HCT116 (cell line): ENCODE measurements around the genes PLS1 and HPS3.

DNA sequence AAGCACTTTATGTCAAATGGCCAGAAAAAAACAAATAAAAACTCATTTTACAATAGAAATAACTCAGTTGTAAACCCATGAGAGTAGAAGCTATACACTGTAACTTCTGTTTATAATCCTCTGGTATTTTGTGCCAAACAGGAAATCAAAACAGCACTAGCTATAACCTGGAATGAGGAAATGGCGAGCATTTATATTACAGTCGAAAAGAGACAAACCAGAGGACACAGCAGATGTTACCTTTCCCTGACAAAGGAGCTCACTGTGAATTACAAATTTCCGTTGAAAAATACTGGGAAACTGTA is 10.3 kb downstream of the GK5 start:
- RRBS, result no CpG with 5 or more reads among the region's 3 CpGs

DNA sequence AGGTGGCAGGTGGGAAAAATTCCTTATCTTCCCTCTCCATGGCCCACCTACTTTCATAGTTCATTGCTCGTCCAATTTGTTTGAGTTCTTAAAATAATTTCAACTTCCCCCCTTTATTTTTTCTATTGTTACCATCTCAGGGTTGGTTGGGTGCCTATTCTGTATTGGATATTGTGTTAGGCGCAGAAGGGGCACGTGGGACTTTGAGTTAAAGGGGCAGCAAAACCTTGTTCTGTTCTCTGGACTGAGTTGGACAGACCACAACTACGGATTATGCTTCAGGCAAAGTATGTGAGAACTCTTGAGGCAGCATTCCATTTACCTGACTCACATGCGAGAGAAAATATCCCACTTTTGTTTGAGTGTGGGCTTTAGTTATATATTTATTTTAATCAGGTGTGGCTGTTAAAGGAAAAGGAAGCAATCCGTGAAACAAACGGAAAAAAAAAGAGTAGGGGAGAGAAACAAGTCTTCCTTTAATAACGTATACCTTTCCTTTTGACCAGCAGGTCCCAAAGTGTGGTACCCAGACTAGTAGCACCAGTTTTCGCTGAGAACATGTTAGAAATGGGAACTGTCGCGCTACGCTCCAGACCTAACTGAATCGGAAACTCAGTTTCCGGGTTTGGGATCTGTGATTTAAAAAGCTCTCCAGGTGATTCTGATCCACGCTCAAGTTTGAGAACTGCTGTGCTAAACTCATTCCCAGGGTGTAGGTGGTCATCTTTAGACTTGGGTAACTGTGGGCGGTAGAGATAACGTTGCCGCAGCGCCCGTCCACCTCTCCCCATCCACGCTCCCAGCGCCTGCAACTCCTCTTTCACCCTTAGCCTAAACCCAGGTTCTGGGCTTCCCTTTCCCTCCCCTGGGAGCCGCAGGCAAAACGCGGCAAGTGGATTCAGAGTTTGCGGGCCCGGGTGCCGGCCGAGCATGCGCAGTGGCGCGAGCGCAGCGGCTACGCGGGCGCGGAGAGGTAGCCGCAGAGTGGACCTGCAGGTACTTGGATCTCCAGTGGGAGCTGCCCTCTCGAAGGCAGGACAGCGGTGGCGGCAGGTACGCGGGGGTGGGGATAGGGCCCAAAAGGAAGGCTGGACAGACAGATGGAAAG is at the start of gene PLS1:
PLS1 (plus strand) TSS at position 937 of the 1,108 bp plus-strand sequence.
- RRBS, result no CpG with 5 or more reads among the region's 44 CpGs

DNA sequence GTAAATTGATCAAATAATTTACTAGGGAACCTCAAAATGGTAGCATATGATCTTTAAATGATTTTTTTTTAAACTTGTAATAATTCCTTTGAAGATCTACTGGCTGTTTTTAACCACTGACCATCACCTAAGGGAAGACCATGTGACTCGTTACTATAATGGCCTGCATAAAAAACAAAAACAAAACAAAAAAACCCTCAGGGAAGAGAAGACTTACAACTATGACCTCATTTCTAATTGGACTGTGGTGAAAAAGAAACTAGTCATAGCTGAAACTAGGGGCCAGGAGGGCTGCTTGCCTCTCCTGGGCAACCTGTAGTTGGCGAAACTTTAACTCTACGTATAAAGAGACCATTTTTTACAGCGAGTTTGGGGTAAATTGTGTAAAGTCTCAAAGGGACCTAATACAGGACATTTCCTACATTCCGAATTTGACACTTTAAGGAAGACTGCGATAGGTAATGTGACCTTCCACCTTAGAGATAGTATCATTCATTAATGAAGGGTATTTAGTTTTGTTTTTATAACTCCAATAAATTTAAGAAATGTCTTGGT is 22.9 kb downstream of the PAQR9 start:
- RRBS, result no CpG with 5 or more reads among the region's 6 CpGs

DNA sequence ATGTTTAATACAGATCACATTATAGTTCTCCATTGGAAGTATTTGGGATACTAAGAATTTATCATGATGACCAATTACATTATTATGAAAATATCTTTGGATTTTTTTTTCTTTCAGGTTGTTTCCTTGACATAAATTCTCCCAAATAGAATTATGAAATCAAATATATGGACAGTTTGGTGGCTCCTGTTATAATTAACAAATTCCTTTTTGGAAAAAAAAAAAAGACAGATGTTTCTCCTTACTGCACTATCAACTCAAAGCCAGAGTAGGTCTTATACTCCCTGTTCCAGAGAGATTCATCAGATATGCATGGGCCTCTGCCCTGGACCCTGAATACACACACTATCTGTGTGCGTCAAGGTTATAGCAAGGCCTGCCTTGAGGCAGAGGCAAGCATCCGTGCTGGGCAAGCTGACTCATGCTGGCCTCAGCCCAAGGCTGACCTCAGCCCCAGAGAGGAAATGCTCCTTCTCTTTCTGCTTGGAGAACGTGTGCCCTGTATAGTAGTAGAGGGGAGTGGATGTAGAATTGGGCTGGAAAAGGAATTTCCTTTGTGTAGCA is 13.0 kb upstream of the PAQR9 start:
- RRBS, result no CpG with 5 or more reads among the region's 3 CpGs

- RRBS, result no CpG with 5 or more reads among the region's 5 CpGs
Measured at GRCh38 chr3:143066112-143066680, 53.4 kb upstream of the CHST2 start.

DNA sequence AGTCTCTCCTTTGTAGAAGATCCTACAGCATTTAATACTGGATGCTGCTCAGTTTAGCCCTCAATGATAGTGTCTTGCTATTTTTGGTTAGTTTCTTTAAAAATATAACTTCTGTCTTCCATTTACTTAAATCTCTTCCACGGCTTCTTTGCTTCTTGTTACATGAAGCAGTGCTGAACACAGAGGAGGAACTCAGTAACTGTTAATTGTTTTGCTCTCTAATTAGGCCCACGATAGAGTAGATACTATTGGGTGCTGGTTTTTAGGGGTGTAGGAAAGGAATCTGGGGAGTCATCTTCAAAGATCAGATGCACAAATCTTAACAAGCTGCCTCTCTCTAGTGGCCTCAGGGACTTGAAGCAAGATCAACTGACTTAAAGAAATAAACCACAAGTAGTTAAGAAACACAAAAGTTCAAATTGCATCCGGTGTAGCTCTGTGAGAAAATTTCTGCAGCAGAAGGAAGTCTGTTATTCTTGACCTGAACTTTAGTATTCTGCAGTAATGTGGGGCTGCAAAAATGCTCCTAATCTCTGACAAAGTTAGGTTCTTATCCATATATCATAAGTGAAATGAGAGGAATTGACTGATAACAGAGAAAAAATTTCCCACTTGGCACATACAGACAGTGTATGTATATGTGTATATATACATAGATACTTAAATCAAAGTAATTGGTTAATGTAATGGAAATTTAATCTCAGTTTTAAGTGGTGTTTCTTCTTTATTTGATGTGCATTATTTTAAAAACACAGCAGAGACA is 51.7 kb downstream of the CHST2 start:
- RRBS, result no CpG with 5 or more reads among the region's 3 CpGs

DNA sequence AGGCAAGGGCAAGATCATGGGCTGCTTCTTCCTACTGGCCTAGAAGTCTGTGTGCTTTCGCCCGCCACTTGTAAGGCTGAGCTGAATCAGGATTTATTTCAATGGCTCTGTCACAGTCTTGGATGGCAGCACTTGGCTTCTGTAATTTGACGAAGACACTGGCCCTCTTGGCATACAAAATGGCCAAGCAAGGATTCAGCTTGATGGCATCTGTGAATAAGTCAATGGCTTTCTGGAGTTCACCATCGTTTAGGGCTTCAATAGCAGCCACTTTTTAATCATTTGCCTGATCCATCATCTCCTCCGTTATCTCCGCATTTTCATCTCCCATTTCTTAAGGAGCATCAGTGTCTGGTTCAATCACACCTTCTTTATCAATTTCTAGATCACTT is 330.7 kb downstream of the SLC9A9 start:
- RRBS, result no CpG with 5 or more reads among the region's 6 CpGs

DNA sequence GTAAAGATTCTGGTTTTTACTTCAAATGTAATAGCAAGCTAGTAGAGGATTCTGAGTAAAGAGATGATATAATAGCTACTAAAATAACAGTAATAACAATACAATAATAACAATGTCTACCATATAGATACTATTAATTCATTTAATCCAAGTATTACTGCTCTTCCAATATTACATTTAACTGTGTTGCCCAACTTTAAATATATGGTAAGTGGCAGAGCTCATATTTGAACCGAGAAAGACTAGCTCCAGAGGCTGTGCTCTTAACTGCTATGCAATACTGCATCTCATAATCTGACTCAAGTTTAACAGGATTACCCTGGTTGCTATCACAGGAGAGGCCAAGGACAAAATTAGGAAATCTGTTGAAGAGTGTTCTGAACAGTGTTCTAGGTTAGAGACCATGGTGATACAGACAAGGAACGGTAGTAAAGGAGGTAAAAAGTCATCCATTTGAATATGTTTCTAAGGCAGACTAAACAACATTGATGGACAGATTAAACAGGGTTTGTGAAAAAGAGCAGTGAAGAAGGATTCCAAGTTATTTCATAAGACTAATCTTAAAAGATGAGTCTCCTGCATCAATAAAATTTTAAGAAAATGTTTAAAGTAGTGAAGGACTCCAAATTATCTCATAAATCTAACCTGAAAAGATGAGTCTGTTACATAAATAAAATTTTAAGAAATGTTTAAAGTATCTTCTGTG is 22.1 kb downstream of the PLOD2 start:
- RRBS, result no CpG with 5 or more reads among the region's 2 CpGs

- RRBS, result no CpG with 5 or more reads among the region's 5 CpGs
Measured at GRCh38 chr3:146165522-146166020, 4.6 kb upstream of the PLOD2 start.

GRCh38 chr3:146235198-146235908 is 15.6 kb downstream of the PLSCR4 start:
- RRBS, result no CpG with 5 or more reads among the region's 3 CpGs

- RRBS, result no CpG with 5 or more reads among the region's 11 CpGs
Measured at GRCh38 chr3:147406630-147407125, 335 bp upstream of the ZIC4 start.

- RRBS, result 100% methylated on average over 1 of the region's 55 CpGs
Measured at GRCh38 chr3:147418521-147419576, 9.7 kb downstream of the ZIC1 start.

DNA sequence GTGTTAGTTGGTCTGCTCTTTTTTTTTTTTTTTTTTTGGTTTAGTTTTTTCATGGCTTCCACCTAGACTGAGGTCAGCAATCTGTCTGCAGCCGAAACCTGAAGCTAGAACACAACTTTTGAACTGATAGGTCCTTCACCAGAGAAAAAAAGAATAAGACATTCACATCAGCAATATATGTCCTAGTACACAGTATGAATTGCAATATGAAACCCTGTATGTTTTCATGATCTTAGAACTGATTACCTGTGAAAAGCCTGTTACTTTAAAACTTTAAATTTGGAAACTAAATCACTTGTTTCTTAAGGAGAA is 323.7 kb downstream of the ZIC1 start:
- RRBS, result no CpG with 5 or more reads among the region's 1 CpG

DNA sequence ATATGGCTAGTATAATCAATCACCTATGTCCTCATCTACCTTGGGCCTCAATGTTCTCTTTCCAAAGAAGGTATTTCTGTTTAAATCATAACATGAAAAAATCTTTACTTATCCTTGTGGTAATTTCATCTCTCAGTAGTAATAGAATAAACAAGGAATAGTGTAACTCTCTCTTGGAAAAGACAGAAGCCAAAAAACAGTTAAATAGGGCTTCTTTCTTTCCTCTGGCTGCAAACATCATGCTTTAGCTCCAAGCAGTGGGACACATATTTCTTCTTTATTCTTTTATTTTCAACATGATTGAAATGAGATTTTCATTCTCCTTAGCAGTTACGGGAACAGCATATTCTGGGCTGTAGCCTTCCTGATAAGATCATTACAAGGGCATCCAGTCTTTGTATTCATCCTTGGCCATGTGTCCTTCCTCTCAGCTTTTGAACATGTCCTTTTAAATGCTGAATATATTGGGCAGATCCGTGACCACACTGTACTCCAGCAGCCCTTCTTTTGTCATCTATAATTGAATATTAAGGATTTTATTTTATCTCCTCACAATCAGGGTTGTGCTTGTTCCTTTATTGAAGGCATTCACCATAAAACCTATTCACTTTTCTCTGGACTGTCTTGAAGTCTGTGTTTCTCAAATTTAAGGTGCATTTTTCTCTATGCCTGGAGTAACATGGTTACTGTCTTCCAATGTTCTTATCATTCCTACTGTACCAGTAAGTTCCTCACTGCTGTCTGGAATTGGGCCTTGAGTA is 3.2 kb downstream of the CPB1 start:
- RRBS, result no CpG with 5 or more reads among the region's 2 CpGs

DNA sequence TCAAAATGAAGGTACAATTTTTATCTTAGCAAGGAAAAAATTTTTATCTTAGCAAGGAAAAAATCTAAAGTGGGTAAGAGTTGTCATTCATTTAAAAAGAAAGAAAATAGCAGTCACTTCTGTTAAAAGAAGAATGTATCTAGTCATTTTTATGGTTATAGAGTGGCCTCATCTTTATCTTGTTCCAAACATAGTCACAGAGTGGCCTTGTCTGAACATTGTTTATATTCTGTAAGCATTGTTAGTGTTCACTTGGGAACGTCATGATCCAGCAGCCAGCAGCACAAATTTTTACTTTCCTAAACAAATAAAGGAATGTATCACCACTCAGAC is 39.8 kb upstream of the GYG1 start:
- RRBS, result no CpG with 5 or more reads among the region's 1 CpG

DNA sequence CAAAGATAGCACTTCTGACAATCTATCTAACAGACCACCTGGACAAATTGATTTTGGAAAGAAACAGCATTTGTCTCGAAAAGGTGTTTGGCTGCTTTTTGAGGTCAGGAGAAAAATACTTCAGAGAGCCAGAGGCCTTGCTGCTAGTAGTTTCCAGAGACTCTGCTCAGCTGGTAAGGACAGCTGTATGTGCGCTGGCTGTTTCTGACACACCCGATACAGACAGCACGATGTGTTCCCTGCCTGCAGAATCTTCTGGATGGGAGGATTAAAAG is 15.7 kb upstream of the GYG1 start:
- RRBS, result no CpG with 5 or more reads among the region's 4 CpGs

DNA sequence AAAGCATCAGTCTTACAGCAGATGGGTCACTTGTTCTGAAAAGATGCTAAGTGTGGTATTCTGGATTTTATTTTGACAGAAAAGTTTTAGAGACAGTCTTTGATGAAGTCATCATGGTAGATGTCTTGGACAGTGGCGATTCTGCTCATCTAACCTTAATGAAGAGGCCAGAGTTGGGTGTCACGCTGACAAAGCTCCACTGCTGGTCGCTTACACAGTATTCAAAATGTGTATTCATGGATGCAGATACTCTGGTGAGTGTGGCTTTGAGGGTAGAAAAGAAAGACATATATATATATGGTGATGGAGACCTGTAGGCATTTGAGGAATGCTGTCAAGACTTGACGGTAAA is 4.9 kb downstream of the GYG1 start:
- RRBS, result no CpG with 5 or more reads among the region's 4 CpGs

DNA sequence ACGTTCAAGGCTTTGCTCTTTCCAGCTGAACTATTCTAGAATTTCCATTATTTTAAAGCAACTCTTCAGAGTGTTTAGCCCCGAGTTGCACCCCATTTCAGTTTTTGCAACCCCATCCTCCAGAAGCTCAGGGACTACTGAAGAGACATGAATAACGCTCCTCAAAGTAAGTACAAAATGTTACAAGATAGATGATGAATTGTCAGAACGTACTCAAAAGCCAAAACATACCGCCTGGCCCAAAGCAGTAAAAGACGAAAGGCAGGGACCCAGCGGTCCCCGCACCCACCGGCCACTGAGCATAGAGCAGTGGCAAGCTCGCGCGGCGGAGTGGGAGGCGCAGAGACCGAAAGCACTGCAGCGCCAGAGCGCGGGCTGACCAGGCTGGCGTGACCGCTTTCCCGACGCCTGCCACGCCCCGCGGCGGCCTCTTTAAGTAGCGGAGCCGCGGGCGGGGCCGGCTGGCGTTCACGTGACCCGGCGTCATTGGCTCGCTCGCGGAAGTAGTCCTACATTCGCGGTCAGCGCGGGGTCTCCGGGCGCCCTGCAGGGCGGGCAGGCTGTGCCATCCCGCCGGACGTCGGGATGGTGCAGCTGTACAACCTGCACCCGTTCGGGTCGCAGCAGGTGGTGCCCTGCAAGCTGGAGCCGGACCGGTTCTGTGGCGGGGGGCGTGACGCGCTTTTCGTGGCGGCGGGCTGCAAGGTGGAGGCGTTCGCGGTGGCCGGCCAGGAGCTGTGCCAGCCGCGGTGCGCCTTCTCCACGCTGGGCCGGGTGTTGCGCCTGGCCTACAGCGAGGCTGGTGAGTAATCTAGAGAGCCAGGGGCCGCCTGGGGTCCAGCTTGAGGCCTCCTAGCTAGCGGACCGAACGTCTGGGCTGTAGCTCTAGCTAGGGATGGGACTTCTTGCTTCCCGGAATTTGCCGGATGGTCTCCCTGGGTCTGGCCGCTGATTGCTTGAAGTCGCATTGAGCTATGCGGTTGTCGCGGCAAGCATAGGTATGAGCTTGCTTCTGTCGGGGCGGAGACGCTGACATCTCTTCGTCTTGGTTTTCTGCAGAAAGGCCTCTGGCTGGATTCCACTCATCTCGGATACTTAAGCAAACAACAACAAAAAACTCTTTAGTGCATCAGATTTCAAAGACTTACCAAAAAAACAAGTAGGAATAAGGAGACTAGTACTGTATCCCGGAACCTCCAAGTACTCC is at the start of gene HPS3:
HPS3 (plus strand) TSS at position 500 of the 1,207 bp plus-strand sequence.
- RRBS, result 1% methylated on average over 35 of the region's 89 CpGs

DNA sequence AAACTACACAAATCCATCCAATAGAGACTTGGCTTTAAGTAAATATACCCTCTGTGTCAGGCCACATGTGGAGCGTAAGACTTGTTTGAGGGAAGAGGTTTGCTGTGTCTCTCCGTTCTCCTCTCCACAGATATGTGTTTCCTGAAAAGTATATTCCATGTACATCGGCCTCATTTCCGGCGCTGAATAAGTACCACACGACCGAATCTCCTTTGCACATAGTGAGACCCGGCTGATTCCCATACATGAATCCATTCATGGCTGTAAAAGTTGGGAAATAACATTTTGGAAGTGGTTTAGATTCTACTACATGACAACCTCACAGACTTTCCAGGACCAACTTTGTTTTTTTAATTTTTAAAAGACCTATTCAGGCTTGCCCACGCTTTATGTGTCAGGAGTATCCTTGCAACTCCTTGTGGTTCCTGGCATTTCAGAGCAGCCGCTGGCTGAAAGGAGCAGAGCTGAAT is 35.1 kb downstream of the CP start:
- RRBS, result no CpG with 5 or more reads among the region's 10 CpGs